SJCRH30 (cell line): ENCODE results near the gene NAP1L5.

DNA sequence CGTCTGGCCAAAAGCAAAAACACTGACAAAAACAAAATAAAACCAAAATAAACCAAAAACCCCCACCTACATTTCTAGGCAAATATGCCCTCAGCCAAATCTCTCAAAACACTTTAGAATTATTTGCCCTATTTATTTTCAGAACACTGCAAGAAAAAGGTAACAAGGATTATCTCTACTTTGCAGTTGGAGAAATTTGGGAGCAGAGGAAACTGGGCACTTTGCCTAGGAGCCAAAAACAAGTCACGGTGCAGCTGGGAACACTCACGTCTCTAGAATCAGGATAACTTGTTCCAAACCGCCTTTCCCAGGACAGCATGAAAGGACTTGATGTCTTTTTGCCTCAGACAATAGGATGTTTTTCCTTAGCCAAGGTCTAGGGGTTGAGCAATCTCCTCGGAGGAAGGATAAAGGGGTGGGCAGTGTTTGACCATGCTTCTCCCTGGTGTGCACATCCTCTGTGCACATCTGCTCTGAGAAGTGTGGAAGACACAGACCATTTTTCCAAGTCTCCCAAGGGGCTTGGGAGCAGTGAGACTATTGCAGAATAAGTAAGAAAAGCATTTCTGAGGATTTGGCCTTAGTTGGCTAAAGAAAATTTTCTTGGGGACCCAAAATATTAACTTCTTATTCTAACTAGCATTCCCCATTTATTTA is 1.7 kb upstream of the SPARCL1 start:
- RAMPAGE, long total RNA, result no peak

GRCh38 chr4:87559465-87560027 is 30.4 kb upstream of the SPARCL1 start:
- RAMPAGE, long total RNA, result no peak

DNA sequence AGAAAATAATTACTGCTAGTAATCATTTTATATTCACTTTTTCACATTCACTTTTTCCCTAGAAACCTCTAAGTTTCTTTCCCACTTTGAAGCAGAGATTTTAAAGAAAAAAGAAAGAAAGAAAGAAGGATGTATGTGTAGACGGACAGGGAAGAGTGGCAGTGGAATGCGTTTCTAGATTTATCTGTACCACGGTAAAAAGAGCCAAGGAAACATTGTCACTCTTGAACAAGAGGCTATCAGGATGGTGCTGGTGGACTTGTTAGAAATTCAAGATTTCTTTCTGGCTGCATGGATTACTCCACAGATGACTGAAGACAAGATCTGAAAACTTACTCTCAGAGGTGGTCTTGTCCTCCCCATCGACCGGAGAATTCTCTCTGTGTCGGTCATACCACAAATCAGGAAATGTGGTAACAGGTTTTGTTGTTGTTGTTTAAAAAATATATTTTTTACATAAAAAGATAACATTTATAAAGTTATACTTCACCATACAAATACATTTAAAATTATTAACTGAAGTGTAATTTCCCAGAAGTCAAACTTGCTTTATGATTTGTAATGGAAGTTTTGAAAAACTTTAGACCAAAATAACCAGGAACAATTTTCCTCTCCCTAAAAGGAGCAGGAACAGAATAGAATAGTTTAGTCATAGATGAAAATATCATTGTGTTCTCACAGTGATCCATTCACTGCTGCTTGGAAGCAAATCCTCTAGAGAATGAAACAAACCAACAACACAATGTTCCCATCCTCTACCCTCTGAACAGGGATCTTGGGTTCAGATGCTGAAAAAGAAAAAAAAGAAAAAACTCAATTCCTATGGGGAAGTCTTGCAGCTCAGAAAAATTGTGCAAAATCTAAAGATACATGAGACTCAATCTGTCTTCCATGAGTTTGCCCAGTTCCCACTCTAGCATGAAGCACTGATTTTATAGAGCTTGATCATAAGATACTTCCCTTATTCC is 11.9 kb downstream of the DSPP start:
- RAMPAGE, long total RNA, result no peak

- RAMPAGE, long total RNA, result no peak
Observed at GRCh38 chr4:87855521-87855969, 22.8 kb downstream of the MEPE start.

DNA sequence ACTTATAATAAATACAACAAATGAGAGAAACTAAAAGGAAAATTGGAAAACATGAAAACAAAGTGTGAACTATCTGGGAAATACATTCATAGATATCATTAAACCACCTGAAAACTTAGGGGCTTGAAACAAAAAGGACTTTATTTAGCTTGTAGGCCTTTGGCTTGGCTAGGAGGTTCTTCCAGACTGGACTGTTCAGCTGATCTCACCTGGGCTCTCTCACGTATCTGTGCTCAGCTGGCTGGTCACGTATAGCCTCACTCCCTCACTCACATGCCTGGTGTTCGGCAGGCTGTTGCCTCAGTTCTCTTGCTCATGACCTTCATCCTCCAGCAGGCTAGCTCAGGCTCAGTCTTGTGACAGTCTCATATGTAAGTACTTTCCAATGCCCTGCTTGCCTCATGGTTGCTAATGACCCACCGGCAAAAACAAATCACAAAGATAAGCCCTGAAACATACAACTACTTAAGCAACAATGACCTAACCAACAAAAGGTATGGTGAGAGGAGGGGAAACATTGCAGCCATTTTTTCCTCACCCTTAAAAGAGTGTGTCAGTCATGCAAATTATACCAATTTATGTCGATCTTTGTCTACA is 24.9 kb downstream of the MEPE start:
- RAMPAGE, long total RNA, result no peak

DNA sequence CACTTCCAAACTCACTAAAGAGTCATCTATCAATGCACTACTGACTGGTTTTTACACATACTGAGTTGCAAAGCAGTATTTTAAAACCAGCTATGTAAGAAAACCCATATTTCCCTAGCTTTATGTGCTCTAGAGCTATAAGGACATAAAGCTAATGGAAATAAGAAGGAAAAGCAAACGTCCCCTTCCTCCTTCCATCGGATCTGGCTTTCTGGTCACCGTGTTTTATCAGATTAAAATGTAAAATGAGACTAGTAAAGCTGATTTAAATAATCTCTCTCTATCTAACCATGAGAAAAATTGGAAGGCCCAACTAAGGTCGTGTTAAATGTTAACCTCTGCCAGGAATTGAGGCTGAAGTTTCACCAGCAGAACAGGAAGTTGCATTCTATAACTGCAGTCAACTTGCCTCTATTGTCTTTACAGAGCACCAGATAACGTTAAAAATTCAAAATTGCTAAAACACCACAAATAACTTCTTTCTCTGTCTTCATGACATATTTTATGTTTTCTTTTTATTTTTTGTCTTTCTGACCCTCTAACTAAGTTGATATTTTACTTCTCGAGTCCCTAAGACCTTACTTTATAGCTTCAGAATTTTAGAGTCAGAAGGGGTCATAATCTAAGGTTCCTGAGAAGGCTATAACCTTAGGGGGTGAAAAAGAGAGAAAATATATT is 62.9 kb upstream of the SPP1 start:
- RAMPAGE, long total RNA, result no peak

DNA sequence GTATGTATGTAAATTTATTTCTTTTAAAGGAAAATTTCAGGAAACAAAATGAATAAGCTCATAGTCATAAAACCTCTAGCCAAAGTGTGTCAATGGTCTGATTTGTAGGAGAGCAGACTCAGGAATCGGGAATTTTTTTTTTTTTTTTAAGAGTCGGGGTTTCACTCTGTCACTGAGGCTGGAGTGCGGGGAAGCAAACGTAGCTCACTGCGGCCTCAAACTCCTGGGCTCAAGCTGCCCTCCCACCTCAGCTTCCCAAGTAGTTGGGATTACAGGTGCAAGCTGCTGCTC is 2.5 kb downstream of the PKD2 start:
- RAMPAGE, long total RNA, result no peak

DNA sequence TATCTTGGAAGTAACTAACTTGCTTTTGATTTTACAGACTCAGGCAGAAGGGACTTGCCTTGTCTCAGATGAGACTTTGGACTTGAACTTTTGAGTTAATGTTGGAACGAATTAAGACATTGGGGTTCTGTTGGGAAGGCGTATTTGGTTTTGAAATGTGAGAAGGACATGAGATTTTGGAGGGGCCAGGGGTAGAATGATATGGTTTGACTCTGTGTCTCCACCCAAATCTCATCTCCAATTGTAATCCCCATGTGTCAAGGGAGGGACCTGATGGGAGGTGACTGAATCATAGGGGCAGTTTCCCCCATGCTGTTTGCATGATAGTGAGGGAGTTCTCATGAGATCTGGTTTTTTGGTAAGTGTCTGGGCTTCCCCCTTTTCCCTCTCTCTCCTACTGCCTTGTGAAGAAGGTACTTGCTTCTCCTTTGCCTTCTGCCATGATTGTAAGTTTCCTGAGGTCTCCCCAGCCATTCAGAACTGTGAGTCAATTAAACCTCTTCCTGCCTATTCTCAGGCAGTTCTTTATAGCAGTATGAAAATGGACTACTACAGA is 20.1 kb downstream of the PKD2 start:
- RAMPAGE, long total RNA, result no peak

DNA sequence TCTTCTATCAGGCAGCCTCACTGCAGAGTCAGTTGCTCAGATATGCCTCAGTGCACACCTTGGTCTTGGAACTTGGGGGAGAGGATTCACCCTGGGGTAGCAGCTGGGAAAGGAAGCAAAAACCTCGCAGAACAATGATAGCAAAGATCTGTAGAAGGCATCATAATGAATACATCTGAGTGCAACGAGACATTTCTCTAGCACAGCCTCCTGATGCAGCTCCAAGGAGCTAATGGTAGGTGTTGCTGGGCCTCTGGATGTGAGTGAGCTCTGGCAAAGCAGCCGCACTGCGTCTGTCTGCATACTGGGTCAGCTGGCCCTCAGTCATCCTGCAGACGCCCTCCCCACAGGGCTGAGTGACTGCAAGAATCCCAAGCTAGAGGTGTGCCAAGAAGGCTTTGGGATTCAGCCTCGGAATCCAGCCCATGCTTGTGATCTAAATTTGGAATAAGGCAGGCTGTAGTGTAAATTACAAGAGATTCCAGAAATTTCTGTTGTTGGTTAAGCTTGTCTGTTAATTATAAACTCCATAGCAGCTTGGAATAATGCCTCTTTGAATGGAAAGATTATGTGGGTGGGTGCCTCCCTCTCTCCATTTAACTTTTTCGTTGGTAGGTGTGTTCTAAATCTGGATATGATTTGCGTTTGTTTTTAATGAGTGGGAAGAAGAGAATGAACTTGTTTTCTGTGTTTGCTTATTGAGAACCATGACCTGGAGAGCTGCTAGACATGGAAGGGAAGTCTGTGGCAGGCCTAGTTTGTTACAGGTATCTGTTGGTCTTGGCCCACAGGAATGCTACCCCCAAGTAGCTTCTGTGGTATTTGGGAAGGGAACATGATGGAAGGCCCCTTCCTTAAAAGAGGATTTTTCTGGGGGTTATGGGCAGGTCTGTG is 18.6 kb downstream of the HERC3 start:
- RAMPAGE, long total RNA, result no peak

- RAMPAGE, long total RNA, result no peak
Observed at GRCh38 chr4:88696972-88698422, at the start of gene NAP1L5. TSS of gene NAP1L5 (minus strand) at chr4:88697829.

DNA sequence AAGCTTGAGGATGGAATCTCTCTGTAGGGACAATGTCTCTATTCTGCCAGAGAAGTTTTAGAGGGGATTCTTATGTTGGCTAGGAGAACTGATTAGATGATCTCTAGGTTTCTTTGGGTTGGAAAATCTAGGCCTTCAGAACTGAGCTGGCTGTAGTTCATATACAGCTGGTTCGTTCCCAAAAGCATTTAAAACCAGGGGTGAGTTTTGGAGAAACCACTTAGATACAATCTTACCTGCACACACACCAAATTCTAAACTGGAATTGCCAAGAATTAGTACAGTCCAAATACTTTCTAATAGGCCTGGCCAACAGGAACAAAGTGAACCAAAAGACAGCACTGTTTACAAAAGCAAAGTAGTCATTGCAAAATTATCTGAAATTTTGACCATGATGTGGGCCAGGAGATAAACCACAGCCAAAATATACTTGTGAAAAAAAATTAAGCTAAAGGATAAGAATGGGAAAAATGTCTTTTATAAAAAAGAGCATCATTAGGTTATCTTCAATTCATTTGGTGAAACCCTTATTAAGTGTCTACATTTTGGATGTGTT is 37.9 kb upstream of the NAP1L5 start:
- RAMPAGE, long total RNA, result no peak

DNA sequence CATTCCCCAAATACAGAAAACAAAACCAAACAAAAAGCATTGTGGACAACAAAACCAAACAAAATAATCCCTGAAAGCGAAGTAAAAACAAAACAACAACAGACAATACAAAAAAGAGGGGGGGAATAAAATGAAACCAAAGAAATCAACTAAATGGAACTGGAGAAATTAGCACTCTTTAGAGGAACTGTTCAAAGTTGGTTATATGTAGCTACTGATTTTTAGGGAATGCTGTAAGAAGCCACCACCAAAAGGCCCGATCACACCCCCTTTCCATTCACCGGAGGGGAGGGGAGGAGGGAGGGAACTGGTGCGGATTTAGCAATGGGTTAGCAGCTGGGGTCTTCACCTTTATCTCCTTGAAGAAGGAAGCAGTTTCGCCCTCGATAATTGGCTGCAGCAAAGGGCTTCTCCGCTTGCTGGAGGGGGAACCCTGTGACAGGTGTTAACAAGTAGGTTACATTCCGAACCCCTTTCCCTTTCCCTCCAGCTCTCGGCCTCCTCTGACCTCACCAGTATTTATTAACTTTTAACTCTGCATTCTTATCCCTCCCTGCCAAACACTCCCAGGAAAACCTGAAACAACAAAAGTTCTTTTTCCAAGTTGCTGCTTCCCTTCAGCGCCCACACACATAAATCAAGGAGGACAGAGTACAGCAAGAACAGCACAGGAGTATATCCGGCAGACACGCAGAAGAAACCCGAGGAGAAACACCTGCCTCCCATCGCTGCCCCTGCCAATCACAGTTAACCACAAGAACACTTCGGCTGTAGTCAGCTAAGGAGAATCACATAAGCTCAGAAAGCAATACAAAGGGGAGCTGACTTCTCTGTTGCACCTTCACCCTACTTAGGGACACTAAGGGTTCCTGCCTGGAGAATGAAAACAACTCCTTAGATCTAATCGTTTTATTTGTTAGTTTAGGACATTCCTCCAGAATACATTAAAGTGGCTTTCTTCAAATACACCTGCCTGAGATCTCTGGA is 39.8 kb upstream of the NAP1L5 start:
- RAMPAGE, long total RNA, result no peak

DNA sequence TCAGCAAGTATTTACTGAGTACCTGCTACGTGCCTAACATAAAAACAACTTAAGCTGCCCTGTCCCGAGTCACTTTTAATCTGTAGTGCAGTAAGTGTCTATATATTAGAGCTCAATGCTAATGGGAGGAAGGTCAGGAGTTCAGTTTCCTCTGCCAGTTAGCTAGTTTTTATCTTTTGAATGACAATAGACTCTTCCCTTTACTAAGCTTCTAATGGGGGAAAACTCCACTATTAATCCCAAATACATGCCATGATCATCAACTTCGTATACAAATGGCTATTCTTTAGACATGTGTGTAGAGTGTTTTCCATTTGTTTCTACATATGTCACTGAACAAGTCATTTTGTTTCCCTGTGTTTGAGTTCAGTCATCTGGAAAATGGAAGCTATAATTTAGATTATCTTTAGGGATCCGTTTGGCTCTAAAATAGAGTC is 118.8 kb upstream of the NAP1L5 start:
- RAMPAGE, long total RNA, result no peak

DNA sequence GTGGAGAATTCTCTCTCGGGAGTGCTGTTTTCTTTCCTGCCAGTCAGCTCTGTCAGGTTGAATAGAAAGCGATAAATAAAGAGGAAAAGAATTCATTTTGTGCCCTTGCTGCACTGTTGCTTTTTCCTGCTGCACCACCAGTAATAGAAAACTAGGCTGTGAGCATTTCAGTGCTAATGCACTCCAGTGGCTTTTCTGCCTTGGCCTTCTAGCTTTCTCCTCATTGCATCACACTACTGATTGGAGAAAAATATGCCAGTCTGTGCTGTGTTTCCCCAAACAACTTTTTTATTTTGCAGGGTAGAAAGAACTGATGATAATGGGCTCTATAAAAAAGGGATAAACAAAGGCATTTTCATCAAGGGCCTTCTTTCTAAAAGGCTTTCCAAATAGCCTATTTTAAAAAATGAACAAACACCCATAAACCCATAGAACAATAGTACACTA is 86.4 kb downstream of the GPRIN3 start:
- RAMPAGE, long total RNA, result no peak

DNA sequence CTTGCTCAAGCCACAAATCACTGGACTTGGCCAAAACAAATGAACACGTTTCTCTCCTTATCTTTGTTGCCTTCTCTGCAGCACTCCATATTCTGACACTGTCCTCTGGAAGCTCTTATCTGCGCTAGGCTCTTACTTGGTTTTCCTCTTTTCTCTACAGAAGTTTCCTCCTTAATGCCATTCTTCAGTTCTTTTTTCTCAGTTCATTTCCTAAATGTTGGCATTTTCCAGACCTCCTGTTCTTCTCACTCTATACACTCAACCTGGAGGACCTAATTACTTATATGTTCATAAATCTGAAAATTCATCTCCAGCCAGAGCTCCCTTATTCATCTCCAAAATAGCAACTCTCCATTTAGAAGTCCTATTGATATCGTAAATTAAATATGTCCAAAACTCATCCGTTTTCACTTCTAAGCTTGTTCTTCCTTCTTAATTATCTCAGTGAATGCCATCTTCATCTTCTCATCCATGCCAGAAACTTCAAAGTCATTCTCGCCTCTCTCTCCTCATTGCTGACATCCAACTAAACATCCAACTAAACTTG is 27.9 kb downstream of the GPRIN3 start:
- RAMPAGE, long total RNA, result no peak

GRCh38 chr4:89320719-89321100 is 13.1 kb upstream of the GPRIN3 start:
- RAMPAGE, long total RNA, result no peak

- RAMPAGE, long total RNA, result no peak
Observed at GRCh38 chr4:89411557-89412047, 104.0 kb upstream of the GPRIN3 start.

DNA sequence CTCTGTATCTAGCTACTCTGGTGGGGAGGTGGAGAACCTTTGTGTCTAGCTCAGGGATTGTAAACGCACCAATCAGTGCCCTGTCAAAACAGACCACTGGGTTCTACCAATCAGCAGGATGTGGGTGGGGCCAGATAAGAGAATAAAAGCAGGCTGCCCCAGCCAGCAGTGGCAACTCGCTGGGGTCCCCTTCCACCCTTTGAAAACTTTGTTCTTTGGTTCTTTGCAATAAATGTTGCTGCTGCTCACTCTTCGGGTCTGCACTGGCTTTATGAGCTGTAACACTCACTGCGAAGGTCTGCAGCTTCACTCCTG is 183.1 kb upstream of the GPRIN3 start:
- RAMPAGE, long total RNA, result no peak

GRCh38 chr4:89681042-89681699 is 155.8 kb downstream of the SNCA start:
- RAMPAGE, long total RNA, result no peak

DNA sequence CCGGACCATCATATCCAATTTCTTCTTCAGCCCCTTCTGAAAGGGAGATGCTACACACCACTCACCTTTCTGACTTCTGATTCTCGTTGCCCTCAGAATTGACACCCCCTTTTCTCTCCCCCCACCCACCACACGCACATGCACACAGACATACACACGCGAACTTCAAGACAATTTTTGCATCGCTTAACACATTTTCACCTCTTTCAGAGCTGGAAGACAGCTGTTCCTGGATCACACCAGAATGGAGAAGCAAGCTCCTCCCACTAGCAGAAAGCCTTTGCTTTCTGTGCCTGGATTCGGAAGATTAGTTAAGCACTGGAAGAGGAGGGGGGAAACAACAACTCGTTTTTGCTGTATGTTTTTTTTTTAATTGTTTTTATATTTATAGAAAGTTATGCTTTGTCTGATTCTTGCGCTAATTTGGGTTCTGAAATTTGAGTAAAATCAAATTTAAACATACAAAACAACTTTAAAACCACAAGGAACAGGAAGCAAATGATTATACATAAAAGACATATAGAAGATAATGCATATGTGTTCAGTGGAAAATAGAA is 1.2 kb upstream of the SNCA start:
- RAMPAGE, long total RNA, result no peak